HTR-8/SVneo (cell line): ENCODE measurements around the genes WDR26 and TMEM63A.

GRCh38 chr1:224427326-224427847 is 7.2 kb downstream of the WDR26 start:
- RRBS: no CpG with 5 or more reads among the region's 2 CpGs

DNA sequence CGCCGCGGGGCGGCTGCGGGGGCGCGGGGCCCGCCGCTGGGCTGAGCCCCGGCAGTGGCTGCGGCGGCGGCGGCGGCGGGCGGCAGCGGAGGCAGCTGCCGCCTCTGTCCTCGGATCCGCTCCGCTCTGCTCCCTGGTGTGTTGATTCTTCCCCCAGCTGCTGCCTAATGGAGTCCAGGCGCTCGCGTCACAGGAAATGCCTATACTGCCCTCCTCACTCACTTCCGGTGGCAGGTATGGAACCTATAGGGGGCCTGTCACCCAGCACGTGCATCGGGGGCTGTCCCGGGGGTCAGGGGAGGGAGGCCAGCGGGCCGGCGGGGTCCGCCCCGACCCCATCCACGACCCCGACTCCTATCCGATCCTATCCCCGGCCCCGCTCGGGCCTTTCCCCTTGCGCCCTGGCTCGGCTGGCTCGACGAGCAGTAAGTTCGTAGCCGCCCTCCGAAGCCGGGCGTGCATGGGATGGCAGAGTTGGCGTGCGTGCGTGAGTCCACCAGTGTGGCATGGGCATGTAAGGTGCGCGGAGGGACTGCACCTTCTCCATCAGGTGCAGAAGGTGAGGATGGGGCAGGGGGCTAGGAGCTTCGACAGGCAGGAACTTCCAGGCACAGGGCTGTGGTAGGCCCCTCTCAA is at the start of gene WDR26:
TSS of gene WDR26 (minus strand) at position 169 of the 636 bp plus-strand sequence.
- RRBS: 2% methylated on average over 30 of the region's 55 CpGs

- RRBS: no CpG with 5 or more reads among the region's 10 CpGs
Measured at GRCh38 chr1:224454256-224455313, 20.0 kb upstream of the WDR26 start.

DNA sequence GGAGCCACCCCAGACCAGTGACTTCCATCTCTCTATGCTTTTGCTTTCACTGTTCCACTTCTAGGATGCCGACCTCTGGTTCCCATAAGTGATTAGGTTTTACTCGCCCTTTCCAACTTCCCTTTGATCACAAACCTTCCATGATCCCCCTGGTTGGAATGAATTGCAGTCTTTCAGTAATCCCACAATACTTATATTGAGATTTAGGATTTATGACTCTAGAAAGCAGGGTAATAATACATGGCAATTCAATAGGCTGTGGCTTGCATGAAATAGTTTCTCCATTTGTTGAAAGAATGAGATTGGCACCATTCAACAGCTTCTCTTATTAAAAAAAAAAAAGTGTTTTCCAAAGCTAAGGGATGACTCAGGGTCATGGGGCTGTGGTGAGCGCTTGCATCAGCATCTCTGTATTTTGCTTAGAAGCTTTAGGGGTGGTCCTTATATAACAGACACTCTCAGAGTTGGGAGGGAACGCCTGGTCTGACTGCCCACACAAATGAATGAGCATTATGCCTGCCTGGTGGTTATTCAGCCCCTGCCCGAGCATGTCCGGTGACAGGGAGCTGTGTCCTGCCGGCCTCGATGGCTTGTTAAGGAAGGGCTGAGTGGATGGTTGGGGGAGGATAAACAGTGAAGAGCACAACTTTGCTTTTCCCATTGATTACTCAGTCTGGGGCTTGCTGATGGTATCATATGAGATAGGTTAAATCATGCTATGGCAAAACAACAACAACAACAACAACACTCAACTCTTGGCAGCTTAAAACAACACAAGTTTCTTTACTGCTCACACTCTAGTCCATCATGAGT is 110.6 kb downstream of the CNIH3 start:
- RRBS: no CpG with 5 or more reads among the region's 8 CpGs

- RRBS: no CpG with 5 or more reads among the region's 12 CpGs
Measured at GRCh38 chr1:225411807-225412398, 15.9 kb downstream of the LBR start.

- RRBS: no CpG with 5 or more reads among the region's 33 CpGs
Measured at GRCh38 chr1:225428505-225429217, 823 bp upstream of the LBR start.

GRCh38 chr1:225634394-225635049 is 18.4 kb downstream of the ENAH start:
- RRBS: no CpG with 5 or more reads among the region's 4 CpGs

- RRBS: no CpG with 5 or more reads among the region's 15 CpGs
Measured at GRCh38 chr1:225746524-225747237, 30.9 kb upstream of the SRP9 start.

GRCh38 chr1:225789081-225789979 is 11.7 kb downstream of the SRP9 start:
- RRBS: no CpG with 5 or more reads among the region's 4 CpGs

GRCh38 chr1:225812812-225814085 is 3.3 kb downstream of the EPHX1 start:
- RRBS: no CpG with 5 or more reads among the region's 14 CpGs

DNA sequence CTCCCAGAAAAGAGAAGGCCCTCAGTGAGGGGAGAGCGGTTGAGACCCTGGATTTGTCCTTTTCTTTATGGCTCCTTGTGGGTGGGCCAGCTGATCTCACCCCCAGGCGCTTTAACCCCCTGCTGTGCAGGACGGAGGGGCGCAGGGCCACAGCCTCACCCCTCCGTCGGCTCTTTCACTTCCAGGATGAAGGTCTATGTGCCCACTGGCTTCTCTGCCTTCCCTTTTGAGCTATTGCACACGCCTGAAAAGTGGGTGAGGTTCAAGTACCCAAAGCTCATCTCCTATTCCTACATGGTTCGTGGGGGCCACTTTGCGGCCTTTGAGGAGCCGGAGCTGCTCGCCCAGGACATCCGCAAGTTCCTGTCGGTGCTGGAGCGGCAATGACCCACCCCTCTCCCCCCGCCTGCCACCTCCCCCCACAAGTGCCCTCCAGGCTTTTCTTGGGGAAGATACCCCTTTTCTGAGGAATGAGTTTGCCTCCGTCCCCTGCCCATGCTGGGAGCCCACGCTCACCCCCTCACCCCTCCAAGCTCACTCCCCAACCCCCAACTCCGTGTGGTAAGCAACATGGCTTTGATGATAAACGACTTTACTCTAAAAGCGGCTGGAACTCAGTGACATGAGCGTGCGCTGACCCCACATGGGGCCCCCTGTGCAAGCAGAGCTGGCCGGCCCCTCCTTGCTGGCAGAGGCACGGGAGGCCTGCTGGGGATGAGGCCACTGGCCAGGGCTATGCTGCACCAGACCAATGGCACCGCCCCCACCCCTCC is 35.2 kb downstream of the EPHX1 start:
- RRBS: no CpG with 5 or more reads among the region's 25 CpGs

GRCh38 chr1:225865822-225866412 is 16.3 kb downstream of the TMEM63A start:
- RRBS: 66% methylated on average over 5 of the region's 11 CpGs

DNA sequence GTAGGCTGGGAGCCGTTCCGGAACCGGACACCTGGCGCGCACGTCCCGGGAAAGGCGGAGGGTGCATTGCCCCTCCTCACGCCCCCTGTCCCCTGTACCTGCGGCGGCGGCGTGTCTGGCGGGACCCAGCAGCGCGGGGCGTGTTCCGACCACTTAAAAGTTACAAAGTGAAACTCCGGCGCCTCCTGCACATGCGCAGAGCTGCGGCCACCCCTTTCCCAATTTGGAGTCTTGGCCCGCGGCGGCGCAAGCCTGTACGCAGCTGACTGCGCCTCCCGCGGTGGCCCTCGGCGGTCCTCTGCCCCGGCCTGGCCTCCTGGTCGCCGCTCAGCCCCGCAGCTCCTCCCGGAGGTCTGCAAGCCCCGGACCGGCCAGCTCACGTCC is at the start of gene TMEM63A:
TSS of gene TMEM63A (minus strand) at position 175 of the 384 bp plus-strand sequence.
- RRBS: 1% methylated on average over 20 of the region's 40 CpGs

- RRBS: no CpG with 5 or more reads among the region's 5 CpGs
Measured at GRCh38 chr1:225908694-225909218, 15.3 kb downstream of the PYCR2 start.

GRCh38 chr1:226002686-226003243 is 3.6 kb upstream of the SDE2 start:
- RRBS: no CpG with 5 or more reads among the region's 4 CpGs

GRCh38 chr1:226075917-226076239 is 13.4 kb downstream of the H3-3A start:
- RRBS: no CpG with 5 or more reads among the region's 3 CpGs

GRCh38 chr1:226082876-226083291 is 20.4 kb downstream of the H3-3A start:
- RRBS: 0% methylated on average over 1 of the region's 25 CpGs

DNA sequence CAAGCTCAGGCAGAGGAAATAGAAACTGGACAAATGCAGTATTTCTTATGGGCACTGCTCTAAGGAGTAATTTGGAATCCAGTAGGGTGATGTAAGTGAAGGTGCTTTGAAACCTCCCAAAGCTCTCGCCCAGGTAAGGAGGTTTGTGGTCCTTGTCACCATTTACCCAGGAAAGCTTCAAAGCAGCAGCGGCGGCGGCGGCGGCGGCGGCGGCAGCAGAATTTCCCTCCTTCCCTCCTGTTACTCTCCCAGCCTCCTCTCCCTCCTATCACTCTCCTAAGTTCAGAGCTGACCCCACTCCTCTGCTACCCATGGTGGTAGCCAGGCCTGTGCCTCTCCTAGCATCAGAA is 60.8 kb downstream of the ACBD3 start:
- RRBS: no CpG with 5 or more reads among the region's 9 CpGs

DNA sequence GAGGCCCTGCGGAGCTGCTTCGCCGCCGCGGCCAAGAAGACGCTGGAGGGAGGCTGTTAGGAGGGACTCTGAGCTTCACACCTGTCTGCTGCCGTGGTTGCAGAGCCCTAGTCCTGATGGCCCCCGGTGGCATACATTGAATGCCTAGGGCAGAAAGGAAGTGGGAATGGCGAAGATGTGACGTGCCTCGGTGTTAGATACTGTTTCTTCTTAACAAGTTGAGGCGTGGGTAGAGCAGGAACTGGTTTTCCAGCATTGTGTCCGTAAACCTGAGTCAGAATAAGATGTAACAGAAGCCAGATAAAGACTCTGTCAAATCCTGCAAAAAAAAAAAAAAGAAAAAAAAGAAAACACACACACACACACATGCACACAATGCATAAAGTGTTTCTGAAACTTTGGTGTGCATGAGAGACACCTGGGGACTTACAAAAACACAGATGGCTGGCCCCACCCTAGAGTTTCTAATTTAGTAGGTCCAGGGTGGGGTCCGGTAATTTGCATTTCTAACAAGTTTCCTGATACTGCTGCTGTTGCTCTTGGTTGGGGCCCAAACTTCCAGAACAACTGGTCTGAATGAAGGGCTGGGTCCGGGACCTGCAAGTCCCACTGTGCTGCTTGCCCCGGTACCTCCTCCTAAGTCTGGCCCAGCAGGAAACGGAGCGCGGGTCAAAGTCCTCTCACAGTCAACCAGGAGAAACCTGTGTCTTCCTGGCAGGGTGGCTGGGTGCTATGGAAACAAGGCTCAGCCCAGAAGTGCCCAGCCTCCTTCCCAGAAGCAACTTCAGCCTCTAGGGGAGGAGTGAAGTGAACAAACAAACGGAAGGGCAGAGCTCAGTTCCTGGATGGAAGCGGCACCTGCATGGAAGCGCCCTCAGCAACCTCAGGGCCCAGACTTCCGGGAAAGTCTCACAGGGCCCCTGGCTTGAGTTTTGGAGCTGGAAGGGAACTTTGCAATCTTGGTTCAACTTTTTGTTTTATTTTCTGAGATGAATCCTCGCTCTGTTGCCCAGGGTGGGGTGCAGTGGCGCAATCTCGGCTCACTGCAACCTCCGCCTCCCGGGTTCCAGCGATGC is 58.9 kb downstream of the ACBD3 start:
- RRBS: 95% methylated on average over 2 of the region's 29 CpGs

DNA sequence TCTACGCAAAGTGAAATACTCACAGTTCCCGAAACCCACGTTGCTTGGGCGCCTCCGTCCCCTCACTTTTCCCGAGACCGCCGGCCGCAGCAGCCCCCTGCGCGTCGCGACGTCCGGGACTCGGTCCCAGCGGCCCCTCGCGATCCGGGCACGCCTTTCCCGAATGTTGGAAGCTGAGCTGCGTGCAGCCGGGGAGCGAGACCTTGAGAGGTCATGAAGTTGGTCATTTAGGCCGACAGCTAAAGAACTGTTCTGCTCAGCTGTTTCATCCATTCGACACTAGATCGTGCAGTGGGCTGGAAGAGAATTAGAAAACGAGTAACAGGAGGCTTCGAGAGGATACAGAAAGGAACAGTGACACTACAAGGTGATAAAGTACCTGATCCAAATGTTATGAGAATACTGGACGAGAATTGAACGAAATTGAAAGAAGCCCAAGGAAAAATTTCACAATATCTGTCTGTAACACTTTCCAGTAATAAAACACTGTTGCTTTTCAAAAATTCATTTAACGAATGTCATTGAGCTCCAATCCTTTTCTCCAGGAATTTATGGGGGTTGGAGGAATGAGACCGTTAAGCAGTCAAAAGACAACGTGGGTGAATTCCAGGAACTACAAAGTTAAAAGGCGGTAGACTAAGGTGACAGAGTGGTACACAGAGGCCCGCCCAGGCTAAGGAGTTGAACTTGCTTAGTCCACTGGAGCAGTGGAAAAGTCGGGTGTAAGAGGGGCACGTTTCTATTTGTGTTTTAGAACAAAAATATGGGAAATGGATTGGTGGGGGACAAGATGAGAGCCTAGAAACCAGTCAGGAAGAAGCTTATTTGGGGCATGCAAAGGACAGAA is 862 bp upstream of the LIN9 start:
- RRBS: 3% methylated on average over 8 of the region's 39 CpGs